Measurements from ENCODE around the genes GZMA, PLPP1 and IL31RA.

- PRO-cap, 10 experiments: no peak in any of the 10 experiments
These were observed 288.5 kb downstream of the ARL15 start for GRCh38 chr5:54021730-54022470.

DNA sequence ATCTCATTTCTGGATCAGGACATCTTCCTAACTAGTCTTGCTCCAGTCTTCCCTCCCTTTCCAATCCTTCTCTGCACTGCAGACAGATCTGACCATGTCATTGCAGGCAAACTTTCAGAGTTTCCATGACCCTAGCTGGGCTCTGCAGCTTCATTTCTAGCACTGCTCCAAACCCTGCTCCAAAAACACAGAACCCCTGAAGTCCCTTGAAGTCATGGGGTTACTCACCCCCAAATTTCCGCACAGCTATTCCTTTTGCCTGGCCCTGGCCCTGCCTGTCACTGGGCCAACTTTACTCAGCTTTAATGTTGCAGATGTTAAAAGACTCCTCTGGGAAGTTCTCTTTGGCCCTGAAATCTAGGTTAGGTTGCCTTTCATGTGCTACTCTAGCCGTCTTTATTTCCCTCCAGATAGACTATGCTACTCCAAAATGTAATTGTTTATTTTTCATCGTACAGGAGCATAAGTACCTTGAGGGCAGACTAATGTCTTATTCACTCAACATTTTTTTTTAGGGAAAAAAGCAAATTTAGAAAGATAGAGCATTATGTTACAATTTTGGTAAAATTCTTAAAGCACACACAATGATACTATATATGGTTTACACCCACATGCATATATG is 9.5 kb downstream of the ARL15 start:
- PRO-cap, 10 experiments: no peak in any of the 10 experiments

DNA sequence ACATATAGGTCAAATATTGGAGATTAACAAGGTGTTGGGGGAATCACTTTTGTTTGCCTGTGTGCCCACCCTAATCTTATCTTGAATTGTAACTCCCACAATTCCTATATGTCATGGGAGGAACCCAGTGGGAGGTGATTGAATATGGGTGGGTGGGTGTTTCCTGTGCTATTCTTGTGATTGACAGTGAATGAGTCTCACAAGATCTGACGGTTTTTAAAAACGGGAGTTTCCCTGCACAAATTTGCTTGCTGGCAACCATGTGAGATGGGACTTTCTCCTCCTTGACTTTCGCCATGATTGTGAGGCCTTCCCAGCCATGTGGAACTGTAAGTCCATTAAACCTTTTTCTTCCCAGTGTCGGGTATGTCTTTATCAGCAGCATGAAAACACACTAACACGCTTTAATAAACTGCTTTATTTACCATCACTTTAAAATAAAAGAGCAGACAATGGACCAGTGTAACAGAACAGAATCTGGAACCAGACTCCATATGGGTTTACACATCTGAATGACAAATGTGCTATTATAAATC is 64.8 kb upstream of the HSPB3 start:
- PRO-cap, 10 experiments: no peak in any of the 10 experiments

DNA sequence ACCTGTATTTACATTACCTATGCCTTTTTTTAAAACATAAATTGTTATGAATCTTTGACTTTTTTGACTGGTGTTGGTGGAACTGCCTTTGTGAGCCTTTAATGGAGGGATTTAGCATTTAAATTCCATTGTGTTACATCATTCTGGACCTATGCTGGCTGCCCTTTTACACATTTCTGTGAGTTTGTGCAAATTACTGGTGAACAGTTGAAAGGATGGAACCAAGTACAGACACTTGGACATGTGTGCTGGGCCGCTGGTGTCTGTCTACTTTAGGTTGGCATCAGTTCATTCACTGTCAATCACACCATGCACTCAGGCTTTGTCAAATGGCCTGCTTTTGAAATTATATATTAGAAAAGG is 3.4 kb downstream of the SNX18 start:
- PRO-cap, 10 experiments: no peak in any of the 10 experiments

DNA sequence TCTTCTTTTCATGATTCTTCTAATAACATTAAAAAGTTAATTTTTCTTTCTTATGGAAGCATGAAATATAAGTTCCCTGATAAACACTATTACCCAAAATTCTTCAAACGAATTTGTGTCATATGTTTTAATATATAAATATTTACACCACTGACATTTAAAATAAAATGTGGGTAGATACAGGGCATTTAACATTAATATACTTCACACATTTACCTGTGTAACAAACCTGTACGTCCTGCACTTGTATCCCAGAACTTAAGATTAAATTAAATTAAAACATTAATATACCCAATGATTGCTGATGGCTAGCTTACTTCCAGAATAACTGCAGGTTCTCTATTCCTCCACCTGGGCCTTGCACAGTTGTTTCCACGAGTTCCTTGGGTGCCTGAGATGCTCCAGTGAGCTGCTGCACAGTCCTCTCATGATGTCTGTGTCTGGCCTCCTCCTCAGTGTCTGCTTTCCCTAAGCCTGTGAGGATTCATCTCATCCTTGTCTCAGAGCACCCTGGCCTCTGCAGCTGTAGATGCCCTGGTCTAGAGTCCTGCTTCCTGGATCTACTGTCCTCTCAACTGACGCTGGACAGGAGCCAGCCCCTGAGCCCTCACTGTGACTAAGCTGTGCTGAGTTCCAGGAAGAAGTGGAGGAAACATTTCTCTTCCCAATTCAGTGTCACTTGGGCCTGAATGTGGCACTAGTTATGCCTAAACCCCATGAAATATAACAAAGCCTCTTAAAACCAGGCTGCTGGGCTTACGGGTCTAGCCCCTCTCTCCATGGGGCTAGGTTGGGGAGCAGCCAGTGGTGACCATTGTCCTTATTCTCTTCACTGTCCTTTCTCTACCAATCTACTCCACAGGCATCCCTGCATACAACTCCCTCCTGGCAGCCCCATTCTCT is 220.4 kb downstream of the SNX18 start:
- PRO-cap, 10 experiments: no peak in any of the 10 experiments

DNA sequence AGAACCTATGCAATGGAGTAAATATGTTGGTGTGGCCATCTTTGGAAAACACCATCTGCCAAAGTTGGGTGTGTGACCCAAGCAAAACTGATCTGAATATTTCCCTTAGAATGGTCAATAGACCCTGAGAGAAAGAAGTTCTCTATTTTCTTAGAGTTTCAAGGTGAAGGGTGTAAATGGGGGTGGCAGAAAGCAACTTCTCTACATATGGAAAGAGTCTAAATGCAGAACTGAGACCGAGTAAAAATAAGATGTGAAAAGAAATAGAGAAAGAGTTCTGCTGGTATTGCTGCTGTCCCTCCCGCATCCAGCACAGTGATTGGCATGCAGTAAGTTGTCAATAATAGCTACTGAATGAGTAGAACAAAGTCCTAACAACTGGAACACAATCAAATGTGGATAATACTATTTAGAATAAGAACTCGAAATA is 212.6 kb downstream of the ESM1 start:
- PRO-cap, 10 experiments: no peak in any of the 10 experiments

DNA sequence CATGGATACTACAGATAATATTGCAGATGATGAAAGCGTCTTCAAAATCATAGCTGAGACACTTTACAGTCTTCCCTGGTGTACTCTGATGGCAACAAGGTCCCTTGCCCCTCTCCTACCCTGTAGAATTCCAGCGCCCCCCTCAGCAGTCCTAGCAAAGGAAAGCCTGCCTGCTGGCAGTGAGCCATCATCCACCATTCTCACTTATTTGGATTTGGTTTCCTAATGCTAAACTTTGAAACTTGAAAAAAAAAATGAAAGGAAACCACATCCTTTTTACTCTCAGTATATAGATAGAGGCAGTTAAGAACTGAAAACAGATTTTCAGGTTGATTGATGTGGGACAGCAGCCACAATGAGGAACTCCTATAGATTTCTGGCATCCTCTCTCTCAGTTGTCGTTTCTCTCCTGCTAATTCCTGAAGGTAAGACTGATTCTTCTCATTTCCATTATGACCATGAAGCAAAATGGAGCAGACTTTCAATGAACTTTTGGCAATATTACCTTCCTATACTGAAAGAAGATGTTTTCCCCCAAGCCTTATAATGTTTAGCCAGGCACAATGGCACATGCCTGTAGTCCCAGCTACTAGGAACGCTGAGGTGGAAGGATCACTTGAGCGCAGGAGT is at the start of gene GZMA:
Gene GZMA (plus strand): TSS at position 319 of the 630 bp plus-strand sequence.
- PRO-cap, 10 experiments: peak in 3 of 10 experiments; most common plus-strand start position 319 of the sequence (in 3)

DNA sequence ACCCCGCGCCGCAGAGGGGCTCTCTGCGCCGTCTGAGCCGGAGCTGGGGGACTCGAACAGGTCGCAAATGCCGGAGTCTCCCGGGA is 278 bp downstream of the CCNO start:
- PRO-cap, 10 experiments: no peak in any of the 10 experiments

- PRO-cap, 10 experiments: peak in 4 of 10 experiments; most common plus-strand start chr5:55234643 (in 2); most common minus-strand start chr5:55234550 (in 2)
These were observed 832 bp upstream of the CCNO start for GRCh38 chr5:55234153-55234726.

DNA sequence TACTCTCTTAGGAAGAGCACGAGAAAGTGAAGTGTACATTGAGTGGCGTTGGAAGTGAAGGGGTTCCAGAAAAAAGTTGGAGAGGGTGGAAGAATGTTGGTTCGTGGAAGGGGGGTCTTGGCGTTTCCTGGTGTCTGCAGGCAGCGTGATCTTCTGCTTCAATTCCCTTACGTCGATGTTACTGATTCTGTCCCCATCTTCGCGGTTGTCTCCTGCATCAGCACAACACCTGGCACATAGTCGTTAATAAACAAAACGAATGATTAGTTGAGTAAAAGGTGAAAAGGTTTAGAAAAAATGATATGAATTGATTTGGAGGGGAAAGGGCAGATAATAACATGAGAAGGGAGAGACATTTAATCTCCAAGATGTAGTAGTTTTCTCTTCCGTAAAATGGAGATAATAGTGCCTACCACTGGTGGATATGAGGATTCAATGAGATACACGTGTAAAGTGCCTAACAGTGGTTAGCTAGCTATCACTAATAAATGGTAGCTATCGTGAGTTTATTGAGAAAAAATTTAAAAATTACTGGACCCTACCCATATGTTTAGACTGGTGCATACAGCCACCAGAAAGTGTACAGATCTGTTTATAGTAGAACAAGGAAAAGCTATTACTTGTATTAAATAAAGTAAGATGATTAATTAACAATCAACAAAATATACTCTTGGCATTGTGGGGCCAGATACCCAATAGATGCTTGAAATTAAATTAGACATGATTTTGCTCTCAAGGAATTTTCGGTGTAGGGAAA is 598 bp downstream of the MTREX start:
- PRO-cap, 10 experiments: peak in 1 of 10 experiments; most common minus-strand start position 180 of the sequence (in 1)

GRCh38 chr5:55523338-55524089 is 11.2 kb downstream of the PLPP1 start:
- PRO-cap, 10 experiments: no peak in any of the 10 experiments

GRCh38 chr5:55534150-55535122 is at the start of gene PLPP1:
Gene PLPP1 (minus strand): TSS chr5:55534964.
- PRO-cap, 10 experiments: peak in 10 of 10 experiments; most common plus-strand start chr5:55534315 (in 2); most common minus-strand start chr5:55534964 (in 10)

DNA sequence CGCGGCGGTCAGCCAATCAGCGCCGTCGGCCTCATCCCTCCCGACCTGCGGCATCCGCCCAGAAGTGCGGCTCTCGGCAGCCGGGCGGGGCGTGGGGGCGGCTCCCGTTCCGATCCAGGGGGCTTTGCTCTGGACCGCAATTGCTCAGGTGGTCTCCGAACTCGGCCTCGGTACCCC is 247 bp upstream of the PLPP1 start:
- PRO-cap, 10 experiments: peak in 9 of 10 experiments; most common plus-strand start position 61 of the sequence (in 8)

DNA sequence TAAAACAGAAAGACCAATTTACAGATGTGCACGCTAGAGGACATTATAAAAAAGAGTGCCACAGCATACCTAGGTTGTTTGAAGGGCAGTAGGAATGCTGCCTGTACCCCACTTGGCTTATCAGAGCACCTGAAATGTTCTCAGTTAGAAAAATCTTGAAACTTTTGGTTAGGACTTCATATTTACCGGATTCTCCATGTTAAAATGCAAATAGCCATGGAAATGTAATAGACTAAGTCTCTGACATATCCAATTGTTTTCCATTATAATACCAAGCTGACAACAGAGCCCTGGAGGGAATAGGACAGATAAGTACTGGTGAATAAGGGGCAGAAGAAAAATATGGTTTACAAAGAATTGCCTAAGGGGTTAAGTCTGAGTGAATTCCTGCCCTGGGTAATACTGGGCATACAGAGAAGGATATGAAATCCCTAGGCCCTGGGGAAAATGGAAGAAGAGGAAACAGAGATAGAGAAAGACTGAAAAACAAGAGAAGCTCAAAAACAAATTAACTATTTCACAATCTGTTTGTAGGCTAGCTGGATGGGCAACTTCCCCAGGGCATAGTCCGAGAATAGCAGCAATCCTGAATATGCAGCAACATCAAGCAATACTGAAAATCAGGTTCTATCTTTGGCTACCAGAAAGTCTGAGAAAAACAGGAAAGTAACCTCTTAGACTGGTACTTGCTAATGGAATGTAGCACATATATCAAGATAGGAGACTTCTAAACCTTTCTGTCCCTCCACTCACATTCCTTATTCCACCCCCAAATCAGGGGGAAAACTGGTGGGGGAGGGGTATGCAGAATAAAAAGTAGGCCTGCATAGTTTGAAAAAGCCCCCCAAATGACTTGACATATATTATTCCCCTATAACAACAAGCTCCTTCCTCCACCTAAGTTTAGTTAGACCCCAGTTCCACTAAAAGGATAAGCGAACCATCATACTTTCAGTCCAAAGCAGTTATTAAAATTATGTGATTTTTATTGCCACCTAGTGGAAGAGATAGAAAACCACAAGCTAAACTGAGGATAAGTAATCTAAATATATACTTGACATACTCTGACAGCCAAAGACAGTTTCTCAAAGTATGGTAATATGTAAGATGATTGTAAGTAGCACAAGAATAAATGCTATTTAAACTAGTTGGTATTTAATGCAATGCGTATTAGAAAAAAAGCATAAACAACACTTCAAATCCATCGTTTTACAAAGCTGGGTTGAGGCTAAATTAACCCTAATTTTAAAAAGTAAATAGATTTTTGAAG is 20.7 kb downstream of the SLC38A9 start:
- PRO-cap, 10 experiments: no peak in any of the 10 experiments

DNA sequence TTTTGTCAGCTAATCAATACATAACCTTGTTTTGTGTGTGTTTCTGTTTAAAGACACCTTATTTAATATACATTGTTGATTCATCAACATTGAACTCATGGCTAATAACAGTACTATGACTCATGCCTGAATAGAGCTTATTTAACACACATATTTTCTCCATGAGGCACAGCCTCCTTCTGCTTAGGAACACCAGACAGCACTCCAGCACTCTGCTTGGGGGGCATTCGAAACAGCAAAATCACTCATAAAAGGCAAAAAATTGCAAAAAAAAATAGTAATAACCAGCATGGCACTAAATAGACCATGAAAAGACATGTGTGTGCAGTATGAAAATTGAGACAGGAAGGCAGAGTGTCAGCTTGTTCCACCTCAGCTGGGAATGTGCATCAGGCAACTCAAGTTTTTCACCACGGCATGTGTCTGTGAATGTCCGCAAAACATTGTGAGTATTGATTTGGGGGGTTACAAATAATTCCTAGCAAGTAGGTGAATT is at the start of gene IL31RA:
Gene IL31RA (plus strand): TSS at position 169 of the 496 bp plus-strand sequence.
- PRO-cap, 10 experiments: no peak in any of the 10 experiments

DNA sequence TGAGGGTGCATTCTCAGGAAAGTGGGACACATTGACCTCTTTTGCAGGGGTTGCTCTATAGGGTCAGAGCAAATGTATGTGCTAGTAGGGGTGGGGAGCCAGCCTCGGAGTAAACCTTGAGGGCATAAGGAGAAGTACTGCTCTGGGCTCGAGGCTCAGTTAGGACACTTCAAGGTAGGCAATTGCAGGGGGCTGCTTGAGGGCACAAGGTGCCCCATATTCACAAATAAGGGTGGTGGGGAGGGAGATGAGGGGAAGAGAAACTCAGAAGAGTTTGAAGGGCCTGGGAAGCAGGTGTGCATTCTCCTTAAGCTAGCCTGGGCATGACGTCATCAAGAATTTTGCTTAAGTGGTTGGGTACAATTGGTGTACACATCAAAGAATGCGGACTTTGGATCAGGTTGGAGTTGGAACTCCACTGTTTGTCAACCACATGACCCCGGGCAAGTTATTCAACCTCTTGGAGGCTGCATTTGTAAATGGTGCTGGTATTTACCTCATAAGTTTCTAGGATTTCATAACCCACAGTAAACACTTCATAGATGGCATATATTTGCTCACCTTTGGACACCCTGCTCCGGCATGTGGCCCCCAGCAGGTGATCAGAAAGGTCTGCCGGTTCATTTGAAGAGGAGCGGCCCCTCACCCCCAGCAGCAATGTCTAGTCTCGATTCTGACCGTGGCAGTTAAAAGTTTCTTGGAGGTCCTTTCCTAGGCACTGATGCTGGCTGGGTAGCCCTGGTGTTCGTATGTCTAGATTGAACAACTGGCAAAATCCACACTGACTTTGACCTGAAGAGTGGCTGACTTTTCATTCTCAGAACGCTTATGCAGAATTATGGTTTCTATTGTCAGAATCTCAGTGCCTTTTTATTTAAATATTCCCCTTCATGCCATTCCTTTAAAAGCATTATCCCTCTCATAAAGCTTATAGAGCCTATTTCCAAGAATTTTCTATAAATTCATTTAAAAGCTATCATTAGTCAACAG is 60.7 kb downstream of the IL6ST start:
- PRO-cap, 10 experiments: no peak in any of the 10 experiments

GRCh38 chr5:55951784-55952465 is 42.8 kb downstream of the IL6ST start:
- PRO-cap, 10 experiments: no peak in any of the 10 experiments

DNA sequence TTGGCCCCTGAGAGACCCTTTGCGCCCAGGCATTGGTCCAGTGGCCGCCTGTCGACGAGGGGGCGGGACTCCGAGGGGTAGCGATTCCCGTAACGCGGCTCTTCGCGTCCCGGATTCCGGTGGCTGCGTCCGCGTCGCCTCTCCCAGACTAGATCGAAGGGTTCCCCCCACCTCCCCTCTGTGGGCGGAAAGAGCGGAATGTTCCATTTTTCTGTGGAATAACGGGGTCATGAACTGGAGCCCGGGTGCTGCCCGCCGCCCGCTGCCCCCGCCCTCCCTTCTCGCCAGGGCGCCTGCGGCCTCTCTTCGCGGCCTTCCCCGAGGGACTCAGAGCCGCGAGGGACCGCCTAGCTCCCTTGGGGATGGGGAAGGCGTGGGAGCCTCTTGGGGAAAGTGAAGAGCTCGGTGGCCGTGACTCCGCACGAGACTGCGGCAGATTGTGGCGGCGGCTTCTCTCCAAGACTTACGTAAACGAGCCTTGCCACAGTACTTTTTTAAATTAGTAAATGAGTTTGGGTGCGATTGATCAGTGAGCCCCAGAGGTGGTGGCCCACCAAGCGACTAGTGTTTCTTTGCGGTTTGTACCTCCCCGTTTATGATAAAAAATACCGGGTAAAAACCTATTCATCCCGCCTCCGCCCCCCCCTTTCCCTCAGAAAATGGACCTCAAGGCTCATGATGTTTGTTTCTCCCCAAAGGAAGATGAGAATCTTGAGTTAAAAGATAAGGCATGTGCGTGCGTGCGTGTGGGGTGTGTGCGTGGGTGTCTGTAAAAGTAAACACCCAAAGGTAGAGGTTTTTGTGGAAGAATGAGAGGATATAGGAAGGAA is 540 bp upstream of the IL6ST start:
- PRO-cap, 10 experiments: peak in 10 of 10 experiments; most common plus-strand start position 112 of the sequence (in 7); most common minus-strand start position 329 of the sequence (in 3)

DNA sequence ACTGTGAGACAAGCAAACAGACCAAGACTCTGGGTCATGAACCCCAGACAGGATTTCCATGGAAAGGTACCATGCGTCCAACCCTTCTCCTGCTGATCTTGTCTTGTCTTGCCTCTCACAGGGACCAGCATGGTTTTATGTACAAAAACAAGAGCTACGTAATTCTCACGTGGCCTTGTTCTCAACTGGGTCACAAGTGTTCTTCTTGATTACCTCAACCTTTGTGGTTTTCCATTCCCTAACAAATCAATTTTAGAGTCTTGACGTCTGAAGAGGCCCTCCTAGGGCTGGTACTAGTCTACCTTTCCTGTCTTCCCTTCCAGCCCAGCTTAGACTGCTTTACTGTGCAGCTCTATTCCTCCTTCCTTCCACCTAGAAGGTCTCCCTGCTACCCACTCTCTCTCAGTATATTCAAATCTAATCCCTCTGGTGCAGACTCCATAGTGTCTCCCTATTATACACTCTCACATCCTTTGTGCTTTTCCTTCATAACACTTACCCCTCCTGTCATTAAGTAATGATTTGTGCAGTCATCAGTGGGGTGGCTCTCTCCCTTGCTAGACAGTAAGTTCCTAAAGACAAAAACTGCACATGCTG is 176.4 kb upstream of the MAP3K1 start:
- PRO-cap, 10 experiments: peak in 4 of 10 experiments; most common plus-strand start position 260 of the sequence (in 1); most common minus-strand start position 110 of the sequence (in 4)

GRCh38 chr5:56673019-56673779 is 142.2 kb upstream of the MAP3K1 start:
- PRO-cap, 10 experiments: peak in 1 of 10 experiments; most common plus-strand start chr5:56673476 (in 1)

Measured in Metastatic Breast Carcinoma in the Brain (tissue), 10 donors.